NB4 (cell line): ENCODE data around the genes CCDC181, SELE, PRRX1 and FMO1.

DNA sequence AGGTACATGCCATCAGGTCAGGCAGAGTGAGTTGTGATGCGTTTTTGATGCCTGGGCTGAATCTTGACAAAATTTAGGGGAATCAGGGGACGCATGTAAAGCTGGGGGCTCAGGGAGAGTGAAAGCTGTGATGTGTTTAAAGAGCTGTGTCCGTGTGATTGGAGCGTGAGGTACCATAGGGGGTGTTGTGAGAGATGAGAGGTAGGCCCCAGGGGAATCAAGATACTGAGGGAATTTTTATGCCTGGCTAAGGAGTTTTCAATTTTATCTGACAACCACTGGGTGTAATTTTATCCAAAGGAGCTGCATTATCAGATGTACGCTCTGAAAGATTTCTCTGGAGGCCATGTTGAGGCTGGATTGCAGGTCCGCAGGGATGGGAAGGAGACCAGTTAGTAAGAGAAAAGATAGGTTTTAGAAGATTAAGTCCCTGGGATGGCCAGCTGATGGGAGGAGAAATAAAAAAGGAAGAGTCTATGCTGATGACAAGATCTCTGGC, 1.1 kb downstream of the TIPRL start:
- RRBS = no CpG with 5 or more reads among the region's 6 CpGs

GRCh38 chr1:168227575-168228179, 1.9 kb downstream of the SFT2D2 start:
- RRBS = no CpG with 5 or more reads among the region's 9 CpGs

GRCh38 chr1:168246482-168246856, 20.7 kb downstream of the SFT2D2 start:
- RRBS = no CpG with 5 or more reads among the region's 5 CpGs

DNA sequence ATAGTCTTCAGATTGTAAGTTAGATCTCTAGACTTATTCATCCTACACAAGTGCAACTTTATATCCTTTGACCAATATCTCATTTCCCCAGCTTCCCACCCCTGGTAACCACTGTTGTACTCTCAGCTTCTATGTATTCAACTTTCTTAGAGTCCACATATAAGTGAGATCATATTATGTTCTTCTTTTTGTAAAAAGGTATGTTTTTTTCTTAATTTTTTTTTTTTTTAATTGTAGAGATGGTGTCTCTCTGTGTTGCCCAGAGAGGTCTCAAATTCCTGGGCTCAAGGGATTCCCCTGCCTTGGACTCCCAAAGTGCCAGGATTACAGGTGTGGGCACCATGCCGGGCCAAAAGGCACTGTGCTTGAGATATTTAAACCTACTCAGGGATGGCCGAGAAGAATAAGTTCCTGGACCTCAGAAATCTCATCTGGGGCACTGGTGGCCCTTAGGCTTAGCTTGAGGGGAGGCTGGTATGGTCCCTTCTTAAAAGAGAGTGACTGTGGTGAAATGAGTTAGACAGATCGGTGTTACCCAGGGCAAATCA, 27.3 kb downstream of the TBX19 start:
- RRBS = no CpG with 5 or more reads among the region's 3 CpGs

GRCh38 chr1:168834281-168834774, 105.3 kb upstream of the DPT start:
- RRBS = no CpG with 5 or more reads among the region's 2 CpGs

DNA sequence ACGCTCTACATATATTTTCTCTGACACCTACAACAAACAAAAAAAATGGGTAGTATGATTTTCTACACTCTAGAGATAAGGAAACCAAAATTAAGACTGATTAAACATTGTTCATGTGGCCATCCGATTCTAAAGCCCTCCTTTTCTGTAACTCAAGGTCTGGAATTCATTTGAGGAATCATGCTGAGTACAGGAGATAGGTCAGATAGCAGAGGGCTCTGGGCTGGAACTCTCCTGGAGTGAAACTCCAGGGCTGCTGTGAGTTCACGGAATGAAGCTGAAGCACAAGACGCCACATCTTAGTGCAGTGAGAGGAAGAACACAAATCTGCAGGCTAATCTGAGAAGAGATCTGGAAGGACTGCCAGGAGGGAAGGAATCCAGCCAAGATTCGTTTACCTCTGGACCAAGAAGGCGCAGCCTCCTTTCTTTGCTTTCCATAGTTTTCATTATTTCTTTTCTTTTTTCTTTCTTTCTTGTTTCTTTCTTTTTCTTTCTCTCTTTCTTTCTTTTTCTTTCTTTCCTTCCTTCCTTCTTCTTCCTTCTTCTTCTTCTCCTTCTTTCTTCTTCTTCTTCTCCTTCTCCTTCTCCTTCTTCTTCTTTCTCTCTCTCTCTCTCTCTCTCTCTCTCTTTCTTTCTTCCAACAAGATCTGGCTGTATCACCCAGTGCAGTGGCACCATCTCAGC, 74.8 kb upstream of the ATP1B1 start:
- RRBS = no CpG with 5 or more reads among the region's 6 CpGs

GRCh38 chr1:169048167-169048535, 58.3 kb upstream of the ATP1B1 start:
- RRBS = no CpG with 5 or more reads among the region's 3 CpGs

- RRBS = no CpG with 5 or more reads among the region's 13 CpGs
These were observed 3.1 kb upstream of the ATP1B1 start for GRCh38 chr1:169103034-169104075.

- RRBS = no CpG with 5 or more reads among the region's 1 CpG
These were observed 10.9 kb downstream of the ATP1B1 start for GRCh38 chr1:169117241-169117974.

DNA sequence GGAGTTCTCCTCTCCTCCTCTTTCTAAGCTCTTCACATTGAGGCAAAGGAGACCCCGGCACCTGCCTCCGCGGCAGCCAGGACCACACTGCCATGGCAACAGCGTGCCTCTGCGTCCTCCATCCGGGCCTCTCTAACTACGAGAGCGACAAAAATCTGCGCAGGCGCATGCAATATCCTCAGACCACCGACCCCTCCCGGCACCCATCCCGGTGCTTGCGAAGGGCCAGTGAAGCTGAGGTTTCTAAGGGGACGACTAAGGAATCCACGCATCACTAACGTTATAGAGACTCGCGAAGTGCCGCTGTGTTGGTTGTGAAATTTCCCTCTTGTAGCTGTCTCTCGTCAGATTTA, at the start of gene CCDC181:
CCDC181 (minus strand) TSS at position 146 of the 353 bp plus-strand sequence.
- RRBS = 52% methylated on average over 11 of the region's 21 CpGs

- RRBS = no CpG with 5 or more reads among the region's 5 CpGs
These were observed at the start of gene SELE for GRCh38 chr1:169733956-169734263. Gene SELE (minus strand): TSS chr1:169734079.

- RRBS = no CpG with 5 or more reads among the region's 1 CpG
These were observed 5.3 kb downstream of the GORAB start for GRCh38 chr1:170537234-170537639.

DNA sequence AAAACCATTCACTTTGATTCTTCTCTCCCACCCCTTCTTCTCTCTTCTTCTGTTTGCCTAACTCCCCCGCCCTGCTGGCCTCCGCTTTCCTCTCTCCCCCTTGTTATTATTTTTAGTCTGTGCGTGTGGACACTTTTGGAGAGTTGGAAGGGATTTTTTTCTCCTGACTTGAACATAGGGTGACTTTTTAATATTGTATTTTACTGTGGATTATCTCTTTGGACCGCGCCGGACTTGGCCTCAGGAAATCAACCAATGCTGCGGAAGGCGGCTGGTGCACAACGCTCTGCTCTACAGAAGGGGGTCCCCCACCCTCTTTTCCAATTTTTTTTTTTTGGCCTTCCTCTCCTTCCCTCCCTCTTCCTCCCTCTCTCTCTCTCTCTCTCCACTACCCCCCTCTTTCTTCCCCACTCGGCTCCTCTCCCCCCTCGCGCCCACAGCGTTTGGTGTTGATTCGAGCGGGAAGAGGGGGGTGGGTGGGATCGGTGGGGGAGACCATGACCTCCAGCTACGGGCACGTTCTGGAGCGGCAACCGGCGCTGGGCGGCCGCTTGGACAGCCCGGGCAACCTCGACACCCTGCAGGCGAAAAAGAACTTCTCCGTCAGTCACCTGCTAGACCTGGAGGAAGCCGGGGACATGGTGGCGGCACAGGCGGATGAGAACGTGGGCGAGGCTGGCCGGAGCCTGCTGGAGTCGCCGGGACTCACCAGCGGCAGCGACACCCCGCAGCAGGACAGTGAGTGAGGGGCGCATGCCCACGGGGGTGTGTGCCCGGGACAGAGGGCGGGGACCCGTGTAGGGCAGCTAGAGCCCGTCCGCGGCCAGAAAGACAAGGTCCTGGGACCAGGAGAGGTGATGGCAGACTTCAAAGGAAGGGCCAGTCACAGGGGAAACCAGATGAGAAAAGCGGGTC, at the start of gene PRRX1:
PRRX1 (plus strand) TSS at position 410 of the 915 bp plus-strand sequence.
- RRBS = 75% methylated on average over 15 of the region's 47 CpGs

DNA sequence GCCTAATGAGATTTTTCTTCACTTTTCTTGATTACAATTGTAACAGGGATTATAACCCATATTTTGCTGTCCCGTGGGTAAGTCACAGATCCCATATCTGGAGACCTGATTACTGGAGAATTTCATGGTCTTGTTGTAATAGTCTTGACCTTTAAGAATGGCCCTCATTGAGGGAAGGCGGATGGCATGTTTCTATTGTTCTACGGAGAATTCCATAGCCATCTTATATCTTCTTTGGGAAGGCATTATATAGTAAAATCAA, 61.9 kb downstream of the PRRX1 start:
- RRBS = no CpG with 5 or more reads among the region's 3 CpGs

DNA sequence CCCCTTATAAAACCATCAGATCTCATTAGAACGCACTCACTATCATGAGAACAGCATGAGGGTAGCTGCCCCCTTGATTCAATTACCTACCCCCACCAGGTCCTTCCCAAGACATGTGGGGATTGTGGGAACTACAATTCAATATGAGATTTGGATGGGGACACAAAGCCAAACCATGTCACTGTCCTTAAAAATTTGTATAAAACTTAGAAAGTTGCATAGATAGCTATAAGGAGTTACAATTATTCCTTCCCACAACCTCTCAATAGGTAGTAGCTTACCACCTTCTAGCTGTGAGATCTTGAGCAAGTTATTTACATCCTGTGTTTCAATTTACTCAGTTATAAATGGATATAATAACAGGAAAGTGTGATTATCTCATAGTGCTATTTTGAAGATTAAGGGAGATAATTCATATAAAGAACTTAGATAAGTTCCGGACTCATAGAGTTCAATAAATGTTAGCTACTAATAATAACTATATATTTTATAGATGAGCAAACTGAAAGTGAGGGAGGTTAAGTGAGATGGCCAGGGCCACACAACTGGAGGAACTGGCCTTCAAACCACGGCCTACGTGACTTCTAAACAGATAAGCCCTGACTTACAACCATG, 1.6 kb downstream of the FMO2 start:
- RRBS = no CpG with 5 or more reads among the region's 4 CpGs

- RRBS = no CpG with 5 or more reads among the region's 2 CpGs
These were observed 2.0 kb downstream of the FMO2 start for GRCh38 chr1:171187233-171187451.

- RRBS = no CpG with 5 or more reads among the region's 4 CpGs
These were observed at the start of gene FMO1 for GRCh38 chr1:171248330-171248729. Gene FMO1 (plus strand): TSS chr1:171248494.

DNA sequence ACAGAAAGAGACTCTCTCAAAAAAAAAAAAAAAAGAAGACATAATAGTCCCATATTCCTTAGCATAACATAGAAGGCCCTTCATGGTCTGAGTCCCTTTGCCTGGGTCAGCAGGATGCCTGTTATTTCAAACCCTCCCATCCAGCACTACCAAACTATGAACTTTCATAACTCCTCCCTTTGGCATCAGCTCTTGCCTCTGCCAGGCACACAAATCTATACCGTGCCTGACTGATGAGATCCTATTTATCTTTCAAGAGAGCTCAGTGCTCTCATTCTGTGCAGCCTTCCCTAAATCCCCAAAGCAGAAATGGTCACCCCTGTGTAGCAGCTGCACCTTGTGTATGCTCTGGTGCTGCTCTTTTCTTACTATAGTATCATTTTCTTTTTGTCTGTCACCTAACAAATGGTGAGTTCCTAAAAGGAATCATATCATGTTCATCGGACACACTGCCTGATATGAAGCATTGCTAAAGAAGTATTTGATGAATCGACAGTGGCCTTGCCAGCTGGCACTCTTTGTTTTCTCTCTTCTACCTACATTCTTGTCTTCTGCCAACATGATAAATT, 29.8 kb downstream of the FMO4 start:
- RRBS = no CpG with 5 or more reads among the region's 3 CpGs

DNA sequence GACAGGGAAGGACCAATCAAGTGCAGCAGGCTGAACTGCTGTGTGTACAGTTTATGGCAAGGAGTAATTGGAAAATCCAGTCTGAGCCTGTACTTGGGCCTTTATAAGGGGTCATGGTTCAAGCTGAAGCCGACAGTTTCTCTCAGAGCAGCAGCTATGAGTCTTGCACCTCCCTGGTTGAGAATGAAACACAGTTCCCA, 44.9 kb downstream of the FMO4 start:
- RRBS = no CpG with 5 or more reads among the region's 1 CpG

DNA sequence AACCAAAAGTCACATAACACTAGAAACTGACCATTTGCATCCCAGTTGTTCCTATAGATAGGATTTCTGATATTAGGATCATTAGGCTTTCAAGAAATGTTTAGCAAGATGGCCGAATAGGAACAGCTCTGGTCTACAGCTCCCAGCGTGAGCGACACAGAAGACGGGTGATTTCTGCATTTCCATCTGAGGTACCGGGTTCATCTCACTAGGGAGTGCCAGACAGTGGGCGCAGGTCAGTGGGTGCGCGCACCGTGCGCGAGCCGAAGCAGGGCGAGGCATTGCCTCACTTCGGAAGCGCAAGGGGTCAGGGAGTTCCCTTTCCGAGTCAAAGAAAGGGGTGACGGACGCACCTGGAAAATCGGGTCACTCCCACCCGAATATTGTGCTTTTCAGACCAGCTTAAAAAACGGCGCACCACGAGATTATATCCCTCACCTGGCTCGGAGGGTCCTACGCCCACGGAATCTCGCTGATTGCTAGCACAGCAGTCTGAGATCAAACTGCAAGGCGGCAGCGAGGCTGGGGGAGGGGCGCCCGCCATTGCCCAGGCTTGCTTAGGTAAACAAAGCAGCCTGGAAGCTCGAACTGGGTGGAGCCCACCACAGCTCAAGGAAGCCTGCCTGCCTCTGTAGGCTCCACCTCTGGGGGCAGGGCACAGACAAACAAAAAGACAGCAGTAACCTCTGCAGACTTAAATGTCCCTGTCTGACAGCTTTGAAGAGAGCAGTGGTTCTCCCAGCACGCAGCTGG, 59.7 kb downstream of the FMO4 start:
- RRBS = no CpG with 5 or more reads among the region's 33 CpGs